LUHMES (cell line): ENCODE measurements around the gene FRMD4A.

GRCh38 chr10:12418913-12419869 is 69.8 kb downstream of the CAMK1D start:
- PRO-cap = no peak

DNA sequence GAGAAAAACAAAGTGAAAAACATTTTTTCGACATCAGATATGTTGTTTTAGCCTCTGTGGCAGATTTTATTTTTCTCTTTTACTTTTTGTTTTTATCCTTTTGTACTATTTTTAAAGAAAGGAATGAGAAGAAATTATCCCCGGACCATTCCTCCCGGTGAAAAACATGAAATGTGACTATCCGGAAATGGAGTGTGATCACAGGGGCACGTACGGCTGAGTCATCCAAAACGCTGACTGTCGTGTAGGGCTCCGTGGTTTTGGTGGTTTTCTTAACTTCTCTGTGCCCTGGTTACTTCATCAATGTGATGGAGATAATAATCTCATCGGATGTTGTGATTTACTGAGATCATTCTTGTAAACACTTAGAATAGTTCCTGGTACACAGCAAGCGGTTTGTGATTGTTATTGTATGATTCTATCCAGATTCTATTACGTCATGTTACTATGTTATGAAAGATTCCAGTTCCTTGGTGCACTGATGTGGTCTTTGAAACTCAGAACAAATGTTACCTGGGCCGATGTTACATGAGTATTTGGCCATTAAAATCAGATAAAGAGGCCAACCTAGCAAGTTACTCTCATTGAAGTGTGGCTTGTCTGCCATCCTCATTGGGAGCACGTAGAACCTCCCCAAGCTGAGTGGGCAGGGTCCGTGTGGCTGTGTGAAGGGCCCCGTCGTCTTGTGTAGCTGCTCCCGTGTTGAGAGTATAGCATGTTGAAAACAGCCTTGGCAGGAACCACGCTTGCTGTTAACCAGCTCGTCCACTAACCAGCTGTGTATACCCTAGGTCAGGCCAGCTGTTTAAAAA is 99.5 kb downstream of the CAMK1D start:
- PRO-cap = no peak

DNA sequence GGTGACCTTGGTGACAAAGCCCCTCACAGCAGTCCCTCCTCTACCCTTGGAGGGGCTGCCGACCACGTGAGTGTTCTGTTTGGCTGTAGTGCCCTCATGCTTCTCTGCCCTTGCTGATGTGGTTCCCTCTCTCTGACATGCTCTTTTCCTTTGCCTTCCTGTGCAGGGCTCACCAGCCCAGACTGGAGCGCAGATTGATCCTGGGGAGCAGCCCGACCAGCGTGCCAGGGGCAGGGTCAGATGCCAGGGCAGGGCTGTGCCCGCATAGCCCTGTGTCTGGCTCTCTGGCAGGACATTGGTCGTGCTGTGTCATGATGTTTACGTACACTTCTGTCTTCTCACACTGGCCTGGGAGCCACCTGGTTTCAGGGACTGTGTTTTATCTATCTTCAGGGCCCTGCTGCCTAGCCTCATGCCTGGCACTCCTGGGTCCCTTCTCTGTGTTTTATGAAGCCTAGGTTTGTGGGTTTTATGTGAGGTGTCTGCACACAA is 300.8 kb downstream of the CAMK1D start:
- PRO-cap = no peak

GRCh38 chr10:12720362-12720770 is 281.1 kb downstream of the CCDC3 start:
- PRO-cap = no peak

- PRO-cap = no peak
Observed at GRCh38 chr10:12830053-12830849, 171.3 kb downstream of the CCDC3 start.

- PRO-cap = no peak
Observed at GRCh38 chr10:12833727-12834600, 167.5 kb downstream of the CCDC3 start.

- PRO-cap = no peak
Observed at GRCh38 chr10:12909938-12910137, 91.7 kb downstream of the CCDC3 start.

- PRO-cap = no peak
Observed at GRCh38 chr10:13136982-13137403, 24.4 kb upstream of the MCM10 start.

DNA sequence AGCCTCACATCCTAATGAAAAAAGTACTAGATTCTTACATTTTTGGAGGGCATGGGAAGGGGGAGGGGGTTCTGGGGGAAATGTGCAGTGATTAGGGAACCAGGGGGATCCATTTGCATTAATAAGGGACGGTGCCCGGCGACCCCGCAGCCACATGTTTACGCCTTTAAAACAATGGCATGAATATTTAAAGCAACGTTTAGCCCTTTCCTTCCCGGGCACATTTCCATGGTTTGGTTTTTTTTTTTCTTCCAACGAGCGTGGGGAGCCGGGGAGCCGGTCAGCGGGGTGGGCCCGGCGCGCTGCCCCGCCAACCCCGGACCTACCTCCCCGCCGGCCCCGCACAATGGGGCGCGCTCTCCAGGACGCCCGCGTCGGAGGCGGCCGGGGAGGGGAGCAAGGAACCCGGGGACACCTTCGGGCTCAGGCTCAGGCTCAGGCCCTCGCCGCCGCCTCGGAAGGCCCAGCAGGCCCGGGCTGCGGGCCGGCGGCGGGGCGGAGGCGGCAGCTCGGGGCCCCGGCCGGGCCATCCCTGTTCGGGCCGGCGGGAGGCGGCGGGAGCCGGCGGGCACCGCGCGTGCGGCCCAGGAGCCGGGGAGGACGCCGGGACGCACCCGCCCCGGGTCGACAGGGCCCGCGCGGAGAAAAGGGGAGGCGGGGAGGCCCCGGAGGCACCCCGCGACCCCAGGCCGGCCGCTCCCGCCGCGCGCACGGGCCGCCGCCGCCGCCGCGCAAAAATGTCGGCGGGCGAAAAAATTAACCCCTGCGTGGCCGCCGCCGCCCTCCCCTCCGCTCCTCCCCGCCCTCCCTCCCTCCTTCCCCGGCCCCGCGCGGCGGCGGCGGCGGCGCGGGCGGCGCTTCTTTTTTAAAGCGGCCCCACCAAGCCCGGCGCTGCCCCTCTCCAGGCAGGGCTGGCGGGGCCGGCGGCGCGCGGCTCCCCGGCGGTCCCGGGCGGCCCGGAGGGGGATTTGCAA is 855 bp downstream of the SEPHS1 start:
- PRO-cap = bidirectional peak, plus-strand start at position 868 of the sequence, minus-strand start at position 756 of the sequence

- PRO-cap = no peak
Observed at GRCh38 chr10:13527886-13528390, 876 bp downstream of the BEND7 start.

GRCh38 chr10:13708149-13709256 is 121.7 kb downstream of the PRPF18 start:
- PRO-cap = no peak

DNA sequence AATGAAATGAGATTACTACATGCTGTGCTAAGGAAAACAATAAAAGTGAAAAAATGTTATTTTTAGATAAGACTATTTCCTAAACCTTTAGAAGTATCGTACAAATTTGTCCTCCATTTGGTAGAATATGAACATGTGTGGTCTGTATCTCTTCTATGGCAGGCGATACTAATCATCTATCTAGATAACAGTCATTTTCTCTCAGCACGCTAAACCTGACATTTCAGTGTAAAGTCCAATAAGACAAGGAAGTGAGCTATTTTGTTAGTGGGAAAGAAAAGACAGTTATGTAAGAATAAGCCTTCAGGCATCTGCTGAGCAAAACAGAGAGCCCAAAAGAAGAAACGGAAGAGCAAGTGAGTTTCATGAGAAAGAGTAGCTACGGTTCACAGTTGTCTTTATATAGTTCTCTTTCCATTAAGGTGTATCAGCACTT is 170.6 kb downstream of the PRPF18 start:
- PRO-cap = no peak

DNA sequence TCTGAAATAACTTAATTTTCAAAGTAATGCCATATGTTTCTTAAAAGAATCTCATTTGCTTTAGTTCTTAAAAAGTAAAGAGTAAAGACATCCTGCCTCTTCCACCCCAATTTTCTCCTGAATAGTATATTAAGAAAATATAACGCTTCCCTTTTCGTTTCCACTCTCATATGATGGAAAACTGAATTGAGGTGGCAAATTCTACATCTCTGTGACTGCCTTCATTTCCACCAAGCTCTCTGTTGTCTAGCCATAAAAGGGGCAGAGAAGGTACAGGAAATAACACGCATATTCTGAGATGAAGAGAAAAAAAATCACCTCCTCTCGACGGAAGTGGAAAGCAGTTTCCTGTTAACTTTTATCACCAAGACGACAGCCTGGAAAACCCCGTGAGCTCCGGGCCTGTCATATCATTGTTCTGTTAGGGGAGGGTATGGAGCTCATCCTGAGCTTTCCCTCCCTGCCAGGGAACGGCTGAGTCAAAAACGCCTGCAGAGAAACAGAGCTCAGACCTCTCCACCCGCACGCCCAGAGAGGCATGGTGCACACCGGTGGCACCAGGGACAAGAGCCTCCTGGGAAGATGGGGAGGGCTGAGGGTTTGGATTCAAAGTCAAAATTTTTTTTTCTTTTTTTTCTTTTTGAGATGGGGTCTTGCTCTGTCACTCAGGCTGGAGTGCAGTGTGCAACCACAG is 200.2 kb downstream of the PRPF18 start:
- PRO-cap = no peak

- PRO-cap = no peak
Observed at GRCh38 chr10:13877281-13877996, 290.7 kb downstream of the PRPF18 start.

GRCh38 chr10:13882185-13882894 is 295.6 kb downstream of the PRPF18 start:
- PRO-cap = no peak

DNA sequence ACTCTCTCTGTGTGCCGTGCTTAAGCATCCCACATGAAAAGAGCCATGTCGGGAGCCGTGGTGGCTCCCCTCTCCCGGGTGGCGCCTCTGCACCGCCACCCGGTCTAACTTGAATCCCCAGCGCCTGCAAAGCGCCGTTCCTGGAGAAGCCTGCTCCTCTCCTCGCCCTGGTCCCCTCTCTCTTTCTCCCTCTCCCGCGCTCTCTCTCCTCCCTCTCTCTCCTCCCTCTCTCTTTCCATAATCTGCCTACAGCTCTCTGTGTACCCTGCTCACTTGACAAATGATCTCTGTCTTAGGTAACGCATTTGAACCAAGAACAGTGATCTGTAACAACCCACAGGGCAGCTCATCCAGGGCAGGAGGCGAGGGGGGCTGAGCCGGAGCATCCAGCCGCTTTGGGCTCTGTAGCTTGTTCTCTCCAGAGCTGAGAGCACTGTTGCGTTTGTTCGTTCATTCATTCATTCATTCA is 156.6 kb downstream of the FRMD4A start:
- PRO-cap = bidirectional peak, plus-strand start at position 119 of the sequence, minus-strand start at position 106 of the sequence; unidirectional peak, minus-strand start at position 153 of the sequence; unidirectional peak, minus-strand start at position 290 of the sequence; unidirectional peak, minus-strand start at position 418 of the sequence

DNA sequence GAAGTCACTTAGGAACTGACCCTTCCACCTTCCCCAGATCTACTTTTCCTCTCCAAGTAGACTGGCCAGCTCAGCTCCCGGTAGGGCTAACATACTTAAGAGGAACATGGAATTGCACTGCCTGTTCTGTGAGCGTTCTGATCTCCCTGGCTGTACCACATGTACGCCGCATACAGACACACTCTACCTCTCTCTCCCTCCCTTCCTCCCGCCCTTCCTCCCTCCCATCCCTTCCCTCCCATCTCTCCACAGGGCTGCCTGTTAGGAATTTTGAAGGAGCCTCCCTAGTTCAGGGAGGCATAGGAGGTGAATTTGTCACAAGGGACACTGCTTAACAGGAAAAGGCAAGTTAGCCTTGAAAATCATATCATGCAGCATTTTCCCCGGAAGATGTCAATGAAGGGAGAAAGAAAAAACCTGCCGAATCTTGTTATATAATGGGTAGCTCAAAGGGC is at the start of gene FRMD4A:
FRMD4A (minus strand) TSS at position 178 of the 455 bp plus-strand sequence.
- PRO-cap = no peak

DNA sequence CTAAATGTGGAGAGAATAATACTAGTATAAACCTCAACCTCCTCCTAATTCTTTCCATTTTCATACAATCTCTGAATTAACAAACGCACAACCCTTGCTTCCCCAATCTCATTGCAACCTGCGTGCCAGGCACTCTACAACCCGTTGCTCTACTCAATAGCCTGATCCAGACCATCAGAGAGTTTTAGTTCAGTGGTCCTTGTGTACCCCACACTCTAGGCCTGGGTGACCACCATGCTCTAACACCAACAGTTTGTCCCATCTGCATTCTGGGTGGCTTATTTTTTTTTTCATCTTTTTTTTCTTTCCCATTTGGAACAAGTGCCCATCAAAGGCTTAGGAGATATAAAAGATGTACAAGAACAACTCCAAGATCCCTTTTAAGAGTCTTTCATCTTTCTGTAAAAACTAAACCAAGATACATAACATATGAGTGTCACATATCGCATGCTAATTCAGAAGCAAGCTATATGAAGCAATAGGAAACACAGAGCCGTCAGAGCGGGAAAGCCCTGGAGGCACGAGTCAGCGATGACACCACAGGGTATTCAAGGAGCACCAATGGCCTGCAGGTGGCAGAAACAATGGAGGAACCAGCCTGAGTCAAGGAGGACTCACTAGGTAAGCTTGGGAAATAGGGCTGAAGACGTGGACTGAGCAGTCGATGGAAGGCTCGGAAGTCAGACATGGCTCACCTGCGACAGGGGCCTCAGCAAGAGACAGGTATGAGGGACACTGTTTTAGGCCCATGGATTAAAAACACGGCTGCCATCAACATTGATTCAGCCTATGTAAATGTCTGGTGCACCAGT is 214.6 kb downstream of the FAM107B start:
- PRO-cap = no peak

DNA sequence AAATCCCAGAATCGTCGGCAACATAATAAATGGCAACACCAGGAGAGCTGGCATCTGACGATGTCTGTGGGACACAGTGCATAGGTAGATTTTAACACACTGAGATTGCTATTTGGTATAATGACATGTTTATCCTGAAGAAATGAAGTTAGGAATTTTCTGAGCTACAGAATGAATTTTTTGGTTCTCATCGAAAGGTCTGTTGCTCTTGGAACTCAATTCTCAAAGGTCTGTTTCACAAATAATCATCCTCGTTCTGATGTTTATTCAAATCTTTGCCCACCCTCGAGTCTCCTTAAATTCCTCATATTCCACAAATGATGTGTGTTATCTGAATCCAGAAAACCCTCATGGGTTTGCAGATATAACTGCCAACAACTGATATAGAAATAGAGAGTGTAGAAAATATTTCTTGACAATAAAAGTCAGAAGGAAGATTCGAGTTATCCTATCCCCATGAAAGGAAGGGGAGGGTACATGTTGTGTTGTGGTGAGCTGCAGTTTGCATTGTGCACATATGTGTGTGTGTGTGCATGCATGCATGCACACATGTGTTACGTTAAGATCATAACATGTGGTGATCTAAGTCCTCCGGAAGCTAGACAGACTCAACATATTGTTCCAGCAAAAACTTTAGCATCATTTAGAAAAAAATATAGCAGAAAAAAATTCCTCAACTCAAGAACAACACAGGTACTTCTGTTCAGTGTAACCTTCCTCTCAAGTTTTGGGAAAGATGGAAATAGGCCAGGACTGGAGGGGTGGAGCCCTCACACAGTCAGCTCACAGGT is 205.6 kb downstream of the FAM107B start:
- PRO-cap = no peak

DNA sequence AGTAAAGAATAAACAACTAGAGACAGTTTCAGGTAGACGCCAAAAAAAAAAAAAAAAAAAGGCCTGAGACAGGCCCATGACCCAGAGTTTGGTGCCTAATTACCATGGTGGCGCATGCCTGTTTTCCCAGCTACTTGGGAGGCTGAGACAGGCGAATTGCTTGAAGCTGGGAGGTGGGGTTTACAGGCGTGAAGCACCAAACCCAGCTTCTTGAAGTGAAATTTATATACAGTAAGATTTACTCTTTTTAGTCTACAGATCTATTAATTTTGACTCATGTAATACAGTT is 157.0 kb downstream of the FAM107B start:
- PRO-cap = no peak